Parietal lobe (tissue), 2 donors: ENCODE data around the genes FOXP2 and ST7.

GRCh38 chr7:112211317-112211809 is 4.9 kb downstream of the ZNF277 start:
- RAMPAGE, long total RNA, result no peak

- RAMPAGE, long total RNA, result no peak
Observed at GRCh38 chr7:112481734-112482297, 1.0 kb downstream of the LSMEM1 start.

DNA sequence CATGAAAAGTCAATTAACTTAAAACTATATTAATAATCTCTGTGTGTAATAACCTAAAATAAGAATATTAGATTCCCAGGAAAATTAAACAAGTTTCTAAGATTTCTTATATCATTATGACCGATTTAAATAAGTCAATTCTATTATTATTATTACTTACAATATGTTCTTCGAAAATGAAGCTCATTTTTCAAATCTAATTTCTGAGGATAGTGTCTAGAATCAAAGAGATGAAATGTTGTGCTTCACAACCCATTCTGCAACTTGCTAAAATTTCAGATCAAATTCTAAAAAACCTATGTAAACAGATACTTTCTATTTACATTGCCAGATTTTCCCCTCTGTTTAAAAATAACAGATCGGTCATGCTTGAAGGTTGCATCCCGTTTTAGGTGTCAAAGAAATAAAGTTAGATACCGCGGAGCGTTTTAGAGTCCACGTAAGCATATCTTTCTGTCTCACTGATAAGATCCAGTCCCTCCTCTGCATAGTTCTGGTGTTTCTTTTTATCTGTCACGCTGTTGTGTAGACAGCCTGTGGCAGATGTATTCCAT is 37.4 kb upstream of the BMT2 start:
- RAMPAGE, long total RNA, result no peak

DNA sequence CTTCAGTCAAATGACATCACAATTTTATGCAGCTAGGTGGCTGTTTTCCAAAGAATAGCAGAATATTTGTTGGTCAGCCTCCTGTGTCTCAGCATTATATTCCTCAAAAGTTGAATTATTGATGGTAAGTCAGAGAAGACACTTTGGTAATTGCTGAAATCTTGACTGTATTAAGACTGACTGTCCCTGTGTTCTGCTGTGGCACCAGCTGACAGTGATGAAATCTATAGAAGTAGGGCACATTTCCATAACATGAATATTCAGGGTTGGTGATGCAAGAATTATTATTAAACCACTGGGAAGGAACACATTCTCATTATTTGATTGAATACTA is 24.4 kb upstream of the SMIM30 start:
- RAMPAGE, long total RNA, result no peak

GRCh38 chr7:113551826-113552297 is 366.9 kb downstream of the PPP1R3A start:
- RAMPAGE, long total RNA, result no peak

DNA sequence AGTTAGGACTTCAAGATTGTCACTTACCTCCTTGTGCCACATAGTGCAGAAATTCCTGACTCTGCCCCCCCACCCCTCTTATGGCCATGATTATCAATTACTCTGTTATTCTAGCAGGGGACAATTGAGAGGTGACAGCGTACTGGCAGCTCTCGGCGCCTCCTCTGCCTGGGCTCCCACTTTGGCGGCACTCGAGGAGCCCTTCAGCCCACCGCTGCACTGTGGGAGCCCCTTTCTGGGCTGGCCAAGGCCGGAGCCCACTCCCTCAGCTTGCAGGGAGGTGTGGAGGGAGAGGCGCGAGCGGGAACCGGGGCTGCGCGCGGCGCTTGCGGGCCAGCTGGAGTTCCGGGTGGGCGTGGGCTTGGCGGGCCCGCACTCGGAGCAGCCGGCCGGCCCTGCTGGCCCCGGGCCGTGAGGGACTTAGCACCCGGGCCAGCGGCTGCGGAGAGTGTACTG is 325.7 kb downstream of the PPP1R3A start:
- RAMPAGE, long total RNA, result no peak

DNA sequence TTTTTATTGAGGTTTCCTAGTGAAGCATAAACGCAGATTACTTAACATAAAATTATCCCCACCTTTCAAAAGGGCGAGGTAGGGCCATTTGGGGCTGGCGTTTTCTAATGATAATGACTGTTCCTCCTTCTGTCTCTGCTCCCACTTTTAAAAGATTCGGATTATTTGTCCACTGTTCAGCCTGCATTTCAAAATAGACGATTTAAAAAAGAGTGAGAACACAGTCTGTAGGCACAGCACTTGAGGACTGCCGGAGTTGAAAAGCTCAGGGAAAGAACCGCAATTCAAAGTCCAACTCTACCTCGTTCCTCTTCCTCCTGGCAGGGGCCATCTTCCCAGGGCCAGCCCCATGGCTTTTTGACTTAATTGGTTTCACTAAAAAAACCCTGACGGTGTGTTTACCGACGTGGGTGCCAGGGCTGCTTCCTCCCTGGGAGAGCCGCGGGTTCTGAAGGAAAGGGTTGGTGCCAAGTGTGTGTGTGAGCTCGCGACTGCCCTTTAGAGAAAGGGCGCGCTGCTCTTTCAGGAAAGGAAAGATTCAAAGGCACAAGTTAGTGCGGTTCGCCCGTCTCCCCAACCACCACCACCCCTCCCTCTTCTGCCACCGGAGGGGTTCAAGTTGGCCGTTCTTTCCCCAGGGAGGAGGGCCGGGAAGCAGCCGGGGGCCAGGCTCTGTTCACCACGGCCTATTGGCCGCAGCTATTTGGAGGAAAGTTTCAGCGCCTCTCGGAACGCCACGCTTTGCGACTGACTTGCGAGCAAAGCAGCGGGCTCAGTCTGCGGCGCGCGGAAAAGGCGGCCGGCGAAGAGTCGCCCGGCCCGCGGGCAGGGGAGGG is 165.6 kb upstream of the PPP1R3A start:
- RAMPAGE, long total RNA, result no peak

- RAMPAGE, long total RNA, result no peak
Observed at GRCh38 chr7:114414605-114415382, at the start of gene FOXP2. FOXP2 (plus strand) TSS chr7:114414815.

DNA sequence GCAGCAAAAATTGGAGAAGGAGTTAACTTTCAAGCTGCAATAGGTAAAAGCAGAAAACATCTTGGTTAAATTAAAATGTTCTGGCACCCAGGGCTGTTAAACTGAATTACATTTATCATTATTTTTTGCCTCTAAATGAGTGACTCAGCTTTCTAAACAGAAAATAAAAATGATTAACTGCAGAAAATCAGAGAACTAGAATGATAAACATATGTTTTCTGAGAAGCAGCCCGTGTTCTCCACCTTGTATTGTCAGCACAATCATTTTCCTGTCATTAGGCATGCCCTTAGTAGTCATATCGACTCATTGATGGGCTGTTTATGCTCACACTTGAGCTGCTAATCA is 2.1 kb downstream of the MDFIC start:
- RAMPAGE, long total RNA, result no peak

GRCh38 chr7:116212646-116213292 is 2.4 kb downstream of the TES start:
- RAMPAGE, long total RNA, result no peak

DNA sequence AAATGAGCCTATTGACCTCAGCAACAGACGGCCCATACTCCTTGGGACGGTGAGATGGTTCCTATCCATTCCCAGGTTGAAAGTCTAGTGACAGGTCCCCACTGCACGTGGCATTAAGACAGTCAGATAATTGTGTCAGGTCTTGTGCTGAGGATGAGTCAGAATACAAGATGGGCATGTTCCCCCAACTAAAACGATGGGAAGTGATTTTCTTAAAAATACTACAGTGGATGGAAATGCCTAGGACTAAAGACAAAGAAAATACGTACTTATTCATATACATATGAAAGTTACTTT is 2.1 kb downstream of the CAV1 start:
- RAMPAGE, long total RNA, result no peak

DNA sequence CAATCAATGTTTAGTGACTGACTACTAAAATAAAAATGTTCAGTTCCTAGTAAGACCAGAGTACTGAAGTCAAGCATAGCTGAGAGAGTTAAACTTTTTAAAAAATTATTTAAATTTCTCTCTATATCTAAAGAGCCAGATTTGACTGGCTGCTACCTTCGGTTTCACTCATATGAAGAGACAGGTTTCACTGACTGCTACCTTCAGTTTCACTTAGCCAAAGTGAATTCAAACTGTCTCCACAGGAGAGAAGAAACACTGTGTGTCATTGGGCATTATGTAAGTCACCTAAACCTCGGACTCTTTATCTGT is 41.7 kb upstream of the MET start:
- RAMPAGE, long total RNA, result no peak

GRCh38 chr7:116699105-116700437 is 27.6 kb downstream of the MET start:
- RAMPAGE, long total RNA, result no peak

DNA sequence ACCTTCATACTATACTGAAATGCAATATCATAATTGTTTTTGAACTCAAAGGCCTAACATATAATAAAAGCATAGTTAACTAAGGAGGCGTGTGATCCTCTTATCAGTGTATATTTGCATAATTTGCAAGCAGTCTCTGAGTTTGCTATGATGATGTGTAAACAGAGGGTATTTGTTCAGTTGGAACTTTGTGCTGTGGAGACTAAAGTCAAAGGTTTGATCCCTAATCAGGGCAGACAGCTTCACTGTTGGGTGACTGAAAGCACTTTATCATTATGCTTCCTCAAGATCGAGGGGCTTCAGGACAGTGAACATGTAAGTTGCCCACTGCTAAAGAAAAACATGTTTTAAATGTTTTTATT is 51.6 kb upstream of the CAPZA2 start:
- RAMPAGE, long total RNA, result no peak

DNA sequence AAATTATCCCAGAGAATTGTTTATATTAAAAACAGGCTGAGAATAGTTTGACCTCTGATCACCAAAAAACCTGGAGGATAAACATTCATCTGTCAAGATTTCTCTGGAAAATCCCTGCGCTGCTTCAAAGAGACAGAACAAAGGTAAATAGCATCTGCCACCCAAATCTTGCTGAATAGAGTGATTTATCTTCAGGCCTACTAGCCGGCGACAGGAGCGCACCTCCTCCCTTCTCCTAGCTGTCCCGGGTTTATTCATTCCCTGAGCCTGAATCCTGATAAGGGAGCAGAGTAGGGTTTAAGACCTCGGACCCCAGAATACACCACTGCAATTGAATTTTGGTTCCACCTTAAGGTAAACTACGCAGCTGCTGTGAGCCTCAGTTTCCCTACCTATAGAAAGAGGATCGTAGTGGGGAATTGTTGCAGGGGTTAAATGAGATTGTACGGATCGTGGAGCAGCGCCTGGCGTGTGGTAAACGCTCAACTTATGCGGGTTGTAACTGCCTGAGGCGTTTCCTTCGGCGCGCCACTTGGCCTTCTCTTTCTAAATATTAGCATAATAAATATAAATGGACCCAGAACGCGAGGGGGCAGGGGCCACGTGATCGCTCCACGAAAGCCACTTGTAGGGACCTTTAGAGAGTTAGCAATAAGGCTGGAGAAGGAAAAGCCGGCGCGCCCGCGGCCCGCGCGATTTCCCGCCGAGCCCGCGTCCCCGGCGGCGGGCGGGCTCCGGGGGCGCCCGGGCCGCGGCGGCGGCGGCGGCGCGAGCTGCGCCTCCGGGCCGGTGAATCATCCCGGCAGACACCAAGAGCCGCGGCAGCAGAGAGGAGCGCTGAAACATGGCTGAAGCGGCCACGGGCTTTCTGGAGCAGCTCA is at the start of gene ST7:
ST7 (plus strand) TSS at position 805 of the 881 bp plus-strand sequence.
- RAMPAGE, long total RNA, result no peak

DNA sequence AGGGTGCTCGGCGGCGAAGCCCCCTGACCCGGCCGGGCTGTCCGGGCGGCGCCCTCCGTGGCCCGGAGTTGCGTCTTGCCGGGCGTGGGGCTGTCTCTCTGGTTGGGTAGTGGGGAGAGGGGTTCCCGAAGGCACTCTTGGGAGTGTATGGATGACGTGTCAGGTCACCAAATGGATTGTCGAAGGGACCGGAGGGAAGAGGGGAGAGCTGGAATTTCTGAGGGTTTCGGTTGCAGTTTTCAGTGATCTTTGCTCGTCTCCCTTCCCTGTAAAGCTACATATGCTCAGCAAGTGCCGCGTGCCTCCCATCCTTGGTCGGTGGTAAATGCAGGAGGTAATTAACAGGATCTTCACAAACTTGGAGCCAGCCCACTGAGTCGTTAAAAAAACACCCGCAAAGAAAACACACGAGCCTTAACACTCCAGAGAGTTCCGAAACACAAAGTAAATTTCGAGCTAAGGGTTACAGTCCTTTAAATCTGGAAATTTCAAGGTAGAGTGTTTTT is 939 bp downstream of the ST7 start:
- RAMPAGE, long total RNA, result no peak

DNA sequence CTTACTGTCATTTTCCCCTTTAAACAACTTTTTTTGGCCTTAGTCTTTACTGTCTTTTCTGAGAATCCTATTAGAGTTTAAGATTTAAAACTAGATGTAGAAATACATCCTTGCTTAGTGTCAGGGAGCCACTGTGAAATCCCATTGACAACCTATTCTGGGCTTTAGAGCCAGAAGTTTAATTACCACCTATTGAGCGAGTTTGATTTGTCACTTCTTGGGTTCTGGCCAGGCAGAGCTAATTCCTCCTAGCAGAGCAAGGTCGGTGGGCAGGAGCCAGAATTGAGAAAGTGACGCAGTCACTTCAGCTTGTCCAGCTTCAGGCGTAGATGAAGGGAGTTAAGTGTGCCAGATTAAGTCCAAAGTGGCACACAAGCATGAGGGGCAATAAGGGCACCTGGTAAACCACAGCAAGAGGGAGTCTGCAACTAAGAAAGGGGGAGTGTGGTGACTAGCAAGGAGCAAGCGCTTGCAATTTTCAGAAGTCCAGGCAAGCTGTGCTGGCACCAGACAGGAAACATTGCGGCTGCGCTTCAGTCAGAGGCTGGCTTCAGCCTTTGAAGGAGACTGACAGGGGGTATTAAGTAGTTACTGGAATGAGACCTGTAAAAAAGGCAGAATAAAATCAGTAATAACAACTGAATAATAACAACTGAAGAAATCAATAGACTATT is 119.4 kb downstream of the ST7 start:
- RAMPAGE, long total RNA, result no peak

DNA sequence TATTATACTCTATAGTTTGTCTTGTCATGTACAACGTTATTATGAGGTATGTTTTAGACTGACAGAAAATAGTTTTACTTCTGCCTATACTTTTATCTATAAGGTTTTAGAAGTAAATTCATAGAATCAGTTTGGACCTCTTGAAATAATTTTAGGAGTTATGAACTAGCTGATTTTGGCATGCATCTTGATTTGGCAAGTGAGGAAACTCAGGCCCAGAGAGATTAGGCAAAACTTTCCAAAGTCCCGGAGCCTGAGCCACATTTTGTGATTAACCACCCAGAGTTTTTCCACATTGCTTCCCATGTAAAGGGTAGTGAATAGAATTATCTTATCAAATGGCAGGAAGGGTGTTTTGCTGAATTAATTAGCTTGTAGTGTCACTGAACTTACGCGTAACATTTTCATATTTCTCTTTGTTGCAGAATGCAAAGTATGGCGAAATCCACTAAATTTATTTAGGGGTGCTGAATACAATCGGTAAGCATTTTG is 176.1 kb downstream of the ST7 start:
- RAMPAGE, long total RNA, result no peak

- RAMPAGE, long total RNA, result no peak
Observed at GRCh38 chr7:117209453-117210140, 113.3 kb downstream of the WNT2 start.

- RAMPAGE, long total RNA, result no peak
Observed at GRCh38 chr7:117478889-117479260, 950 bp upstream of the CFTR start.